Bronchial epithelial cell (primary cell): ENCODE measurements around a stretch of chr15.

DNA sequence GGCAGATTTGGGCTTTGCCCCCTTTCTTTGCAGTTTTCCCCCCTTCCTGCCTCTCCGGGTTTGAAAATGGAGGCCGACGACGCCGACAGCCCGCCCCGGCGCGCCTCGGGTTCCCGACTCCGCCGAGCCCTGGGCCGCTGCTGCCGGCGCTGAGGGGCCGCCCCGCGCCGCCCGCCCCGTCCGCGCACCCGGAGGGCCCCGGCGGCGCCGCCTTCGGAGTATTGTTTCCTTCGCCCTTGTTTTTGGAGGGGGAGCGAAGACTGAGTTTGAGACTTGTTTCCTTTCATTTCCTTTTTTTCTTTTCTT lies 831 bp downstream of the IGF1R start:
- RRBS, 2 experiments: 1% methylated on average over 25 of the region's 32 CpGs

- RRBS, 2 experiments: no CpG with 5 or more reads among the region's 10 CpGs
Measured at GRCh38 chr15:98683065-98683867, 34.9 kb downstream of the IGF1R start.

- RRBS, 2 experiments: 1 to 4% methylated on average over 10 to 11 of the region's 19 CpGs
Measured at GRCh38 chr15:98727304-98728217, 79.2 kb downstream of the IGF1R start.

GRCh38 chr15:98729518-98730188 lies 81.3 kb downstream of the IGF1R start:
- RRBS, 2 experiments: no CpG with 5 or more reads among the region's 3 CpGs

GRCh38 chr15:98785502-98786695 lies 137.6 kb downstream of the IGF1R start:
- RRBS, 2 experiments: no CpG with 5 or more reads among the region's 12 CpGs

GRCh38 chr15:98786696-98787389 lies 138.5 kb downstream of the IGF1R start:
- RRBS, 2 experiments: no CpG with 5 or more reads among the region's 9 CpGs

GRCh38 chr15:98823065-98823712 lies 174.8 kb downstream of the IGF1R start:
- RRBS, 2 experiments: no CpG with 5 or more reads among the region's 2 CpGs

GRCh38 chr15:98873819-98874478 lies 133.6 kb downstream of the PGPEP1L start:
- RRBS, 2 experiments: under 1 to 2% methylated on average over 5 of the region's 11 CpGs

DNA sequence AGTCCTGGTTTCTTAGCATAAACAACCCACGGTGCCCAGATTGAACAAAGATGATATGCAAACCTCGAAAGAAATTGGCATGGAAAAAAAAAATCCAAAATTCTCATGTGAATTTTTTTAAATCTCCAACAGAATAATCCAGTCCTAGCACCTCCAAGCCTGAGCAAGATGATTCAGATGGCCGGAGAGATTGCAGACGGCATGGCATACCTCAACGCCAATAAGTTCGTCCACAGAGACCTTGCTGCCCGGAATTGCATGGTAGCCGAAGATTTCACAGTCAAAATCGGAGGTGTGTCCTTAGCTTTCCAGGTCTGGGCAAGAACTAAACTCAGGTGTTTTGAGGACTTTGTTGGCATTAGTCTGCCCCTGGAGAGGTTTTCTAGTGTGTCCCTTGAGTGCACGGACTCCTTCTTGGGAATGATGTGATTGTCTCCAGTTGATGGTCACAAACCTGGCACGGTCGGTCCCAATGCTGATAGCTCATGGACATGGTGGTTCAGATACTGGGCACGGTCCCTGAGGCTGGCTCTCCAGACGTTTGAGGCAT lies 68.4 kb downstream of the PGPEP1L start:
- RRBS, 2 experiments: 91 to 94% methylated on average over 5 of the region's 14 CpGs

DNA sequence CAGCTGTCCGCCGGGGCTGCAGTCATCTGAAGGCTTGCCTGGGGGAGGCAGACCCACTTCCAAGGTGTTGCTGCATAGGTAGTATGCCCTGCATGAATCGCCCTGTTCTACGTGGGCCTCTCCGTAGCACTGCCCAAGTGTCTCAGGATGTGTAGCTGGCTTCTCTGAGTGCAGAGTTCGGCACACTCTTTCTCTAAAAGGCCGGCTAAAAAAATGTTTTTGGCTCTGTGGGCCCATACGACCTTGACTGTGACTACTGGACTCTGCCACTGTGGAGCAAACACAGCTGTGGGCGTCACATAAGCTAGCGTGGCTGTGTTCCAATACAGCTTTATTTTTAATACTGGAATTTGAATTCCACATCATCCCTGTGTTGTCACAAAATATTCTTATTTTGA lies 56.0 kb downstream of the PGPEP1L start:
- RRBS, 2 experiments: no CpG with 5 or more reads among the region's 10 CpGs

- RRBS, 2 experiments: 94% methylated on average over 5 of the region's 18 CpGs
Measured at GRCh38 chr15:98959186-98959889, 48.3 kb downstream of the PGPEP1L start.

DNA sequence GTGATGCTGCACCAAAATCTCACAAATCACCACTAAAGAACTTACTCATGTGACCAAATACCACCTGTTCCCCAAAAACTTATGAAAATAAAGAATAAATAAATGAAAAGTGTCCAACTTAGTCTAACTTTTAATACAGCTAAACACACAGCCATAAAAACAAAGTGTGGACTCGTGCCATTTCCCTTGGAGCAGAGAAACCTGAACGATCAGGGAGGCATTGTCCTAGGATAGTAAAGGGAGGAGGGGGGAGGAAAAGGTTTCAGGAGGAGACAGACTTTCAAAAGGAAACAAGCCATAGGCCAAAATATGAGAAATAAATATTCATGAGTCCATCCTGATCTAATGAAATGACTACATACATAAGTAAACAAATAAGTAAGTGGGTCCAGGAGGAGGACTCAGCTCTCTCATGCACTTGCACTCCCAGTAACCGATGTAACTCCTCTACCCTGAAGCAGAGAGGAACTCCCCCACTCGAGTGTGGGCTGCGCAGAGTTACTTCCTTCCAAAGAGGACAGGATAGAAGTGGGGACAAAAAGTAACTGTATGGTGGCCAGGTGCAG lies 27.4 kb downstream of the PGPEP1L start:
- RRBS, 2 experiments: no CpG with 5 or more reads among the region's 5 CpGs

- RRBS, 2 experiments: 1% methylated on average over 53 to 54 of the region's 107 CpGs
Measured at GRCh38 chr15:99014319-99015528, 7.1 kb upstream of the PGPEP1L start.

DNA sequence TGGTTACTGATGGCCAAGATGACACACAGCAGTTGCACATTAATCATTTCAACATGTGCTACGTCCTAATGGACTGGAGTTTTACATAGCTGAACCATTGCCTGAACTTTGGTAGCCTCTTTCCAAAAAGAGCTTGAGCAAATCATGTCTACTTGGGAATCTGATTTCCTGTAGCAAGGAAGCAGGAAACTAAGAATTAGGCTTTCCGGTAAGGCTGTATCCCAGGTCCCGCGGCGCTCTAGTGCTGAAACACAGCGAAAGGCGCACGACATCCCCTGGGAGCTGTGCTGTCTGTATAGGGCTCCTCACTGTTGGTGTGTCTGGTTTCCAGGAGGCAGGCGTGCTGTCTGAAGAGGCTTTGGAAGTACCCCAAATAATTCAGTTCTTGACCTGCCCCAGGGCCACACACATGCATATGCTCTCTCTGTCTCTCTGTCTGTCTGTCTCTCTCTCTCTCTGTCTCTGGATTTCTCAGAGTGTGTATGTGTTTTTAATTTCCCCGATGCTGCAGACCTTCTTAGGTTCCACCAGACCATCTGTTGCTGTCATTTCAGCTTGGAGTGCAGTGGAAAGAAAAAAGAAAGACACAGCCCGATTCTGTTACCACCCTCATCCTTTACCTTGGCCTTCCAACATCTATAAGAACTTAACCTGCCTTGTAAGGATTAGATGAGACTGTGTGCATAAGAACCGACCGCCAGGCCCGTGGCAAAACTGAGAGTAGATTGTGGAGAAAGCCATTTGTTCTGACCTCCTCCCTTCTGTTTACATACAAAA lies 9.5 kb upstream of the PGPEP1L start:
- RRBS, 2 experiments: no CpG with 5 or more reads among the region's 14 CpGs

DNA sequence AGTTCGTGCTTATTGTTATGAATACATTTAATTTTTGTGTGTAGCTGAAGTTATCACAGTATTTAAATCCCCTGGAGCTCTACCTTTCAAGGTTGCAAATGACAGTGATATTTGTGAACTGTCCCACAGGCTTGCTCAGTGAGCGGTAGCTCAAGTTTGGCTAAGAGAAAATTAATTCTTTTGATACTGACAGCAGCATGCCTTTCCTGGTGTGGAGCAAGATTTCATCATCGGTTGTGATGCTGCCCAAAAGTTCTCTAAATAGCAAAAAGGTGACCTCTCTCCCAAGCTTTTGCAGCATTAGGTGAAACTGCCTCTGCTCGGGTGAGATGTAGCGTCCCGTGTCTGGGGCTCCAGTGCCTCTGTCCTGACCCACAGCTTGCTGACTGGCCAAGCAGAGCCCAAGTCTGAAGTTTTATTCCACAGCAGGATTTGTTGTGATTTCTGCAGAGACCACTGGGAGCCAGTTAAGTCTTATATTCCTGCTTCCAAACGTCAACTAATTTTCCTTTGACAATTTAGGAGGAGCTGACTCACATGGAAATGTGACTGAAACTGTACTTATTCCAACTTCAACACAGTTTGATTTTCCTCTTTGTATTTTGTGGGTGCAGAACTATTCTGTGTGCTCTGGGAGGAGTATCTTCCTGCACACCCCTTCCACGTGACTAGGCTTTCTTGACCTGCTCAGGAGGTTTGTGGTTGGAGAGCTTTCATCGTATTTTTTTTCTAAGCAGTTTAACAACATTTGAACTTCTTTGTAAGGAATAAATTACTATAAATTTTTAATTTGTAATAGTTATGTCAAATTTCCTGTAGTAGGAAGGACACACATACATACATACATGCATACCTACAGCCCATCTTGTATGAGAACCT lies 5.9 kb downstream of the SYNM start:
- RRBS, 2 experiments: no CpG with 5 or more reads among the region's 9 CpGs

- RRBS, 2 experiments: 92 to 94% methylated on average over 6 of the region's 23 CpGs
Measured at GRCh38 chr15:99129336-99129941, 24.6 kb downstream of the SYNM start.

DNA sequence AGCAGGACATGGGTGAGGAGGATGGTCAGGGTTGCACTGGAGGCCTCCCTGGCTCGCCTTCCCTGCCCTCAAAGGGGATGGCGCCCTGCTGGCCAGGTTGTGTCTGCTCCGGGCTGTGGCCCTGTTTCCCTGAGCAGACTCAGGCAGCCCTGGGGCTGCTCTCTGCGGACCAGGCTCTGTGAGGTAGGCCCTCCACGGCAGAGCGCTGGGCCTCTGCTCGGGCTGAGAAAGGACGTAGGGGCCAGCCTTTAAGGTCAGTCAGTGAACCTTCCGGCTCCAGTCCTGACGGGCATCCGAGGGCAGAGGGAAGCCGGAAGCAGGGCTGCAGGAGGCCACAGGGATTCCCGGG lies 33.8 kb downstream of the SYNM start:
- RRBS, 2 experiments: 97 to 100% methylated on average over 3 of the region's 13 CpGs

DNA sequence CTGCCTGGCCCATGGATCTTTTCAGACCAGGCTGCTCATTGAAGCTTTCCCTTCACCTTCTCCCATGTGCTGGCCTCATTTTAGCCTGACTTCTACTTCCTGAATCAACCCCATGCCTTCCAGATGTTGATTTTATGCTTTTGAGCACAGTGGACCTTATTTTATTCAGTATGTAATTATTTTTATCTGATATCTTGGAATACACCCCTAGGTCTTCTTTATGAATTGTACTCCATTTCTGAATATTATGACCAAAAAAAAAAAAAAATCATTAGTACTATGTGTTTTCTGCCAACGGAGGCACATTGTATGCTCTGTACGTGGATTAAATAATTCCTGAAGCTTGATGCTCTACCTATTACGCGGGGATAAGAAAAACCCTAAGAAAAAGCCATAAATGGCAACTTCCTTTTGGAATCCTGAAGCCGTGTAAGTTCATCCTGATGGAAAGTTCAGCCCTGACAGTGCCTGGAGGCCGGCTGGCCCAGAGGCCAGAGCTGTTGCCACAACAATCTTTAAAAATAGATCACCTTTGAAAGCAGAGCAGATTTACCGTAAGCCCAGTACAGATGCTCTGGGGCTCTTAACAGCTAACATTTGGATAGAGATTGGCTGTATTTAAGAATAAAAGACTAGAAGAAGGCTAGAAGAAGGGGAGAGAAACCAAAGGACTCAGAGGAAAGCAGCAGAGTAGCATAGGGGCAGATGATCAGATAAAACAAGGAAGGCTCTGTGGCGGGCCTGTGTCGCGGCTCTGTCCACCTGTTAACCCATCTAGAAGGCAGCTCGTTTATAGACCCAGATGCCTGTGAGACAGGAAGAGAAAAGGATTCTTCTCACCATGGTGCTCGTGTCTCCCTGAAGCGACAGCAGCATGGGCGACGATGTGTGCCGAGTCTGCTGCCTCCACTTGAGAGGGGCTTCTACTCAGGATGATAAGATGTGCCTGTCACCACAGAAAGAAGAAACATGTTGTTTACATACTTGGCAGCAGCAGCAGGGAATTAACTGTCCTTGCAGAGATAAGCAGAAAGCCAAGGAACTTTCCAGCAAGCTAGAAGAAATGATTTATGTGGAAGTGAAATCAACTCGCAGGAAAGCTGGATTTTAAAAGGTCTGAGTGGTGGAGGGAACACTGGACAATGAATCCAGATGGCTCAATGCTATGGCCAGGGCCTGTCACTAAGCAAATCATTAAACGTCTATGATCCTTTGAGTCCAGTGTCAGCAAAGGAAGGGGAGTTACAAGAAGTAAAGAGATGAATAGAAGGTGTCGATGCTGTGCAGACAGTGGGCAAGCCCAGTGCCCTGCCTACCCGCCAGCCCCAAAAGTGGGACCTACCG lies 69.8 kb downstream of the SYNM start:
- RRBS, 2 experiments: no CpG with 5 or more reads among the region's 21 CpGs

- RRBS, 2 experiments: no CpG with 5 or more reads among the region's 1 CpG
Measured at GRCh38 chr15:99326252-99326750, 75.0 kb downstream of the LRRC28 start.

DNA sequence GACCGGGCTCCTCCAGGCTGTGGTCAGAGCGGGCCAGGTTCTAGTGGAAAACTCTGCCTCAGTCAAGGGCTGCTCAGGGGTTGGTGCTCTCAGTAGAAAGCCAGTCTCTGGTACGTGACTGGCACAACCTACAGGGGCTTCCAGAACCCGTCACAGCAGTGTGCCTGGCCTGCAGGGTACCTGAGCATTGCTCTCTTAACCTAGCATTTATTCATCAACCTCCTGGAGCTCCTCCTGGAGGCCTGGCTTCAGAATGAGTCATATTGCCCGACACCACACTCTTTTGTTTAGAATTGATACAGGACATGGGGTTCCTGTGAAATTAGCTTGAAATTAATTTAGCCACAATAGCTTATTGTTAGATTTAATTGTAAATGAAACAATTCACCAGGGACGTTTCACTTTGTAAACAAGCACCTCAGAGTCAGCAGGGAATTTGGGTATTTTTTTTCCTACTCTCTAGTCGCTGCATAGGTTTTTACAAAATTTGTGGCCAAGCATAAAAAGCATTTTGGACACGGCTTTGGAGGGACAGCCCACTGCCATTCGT lies 61.0 kb upstream of the MEF2A start:
- RRBS, 2 experiments: no CpG with 5 or more reads among the region's 9 CpGs